ENCODE data around the genes LIG3, FNDC8, SLFN12, SLFN12L, MMP28 and CCL16.

DNA sequence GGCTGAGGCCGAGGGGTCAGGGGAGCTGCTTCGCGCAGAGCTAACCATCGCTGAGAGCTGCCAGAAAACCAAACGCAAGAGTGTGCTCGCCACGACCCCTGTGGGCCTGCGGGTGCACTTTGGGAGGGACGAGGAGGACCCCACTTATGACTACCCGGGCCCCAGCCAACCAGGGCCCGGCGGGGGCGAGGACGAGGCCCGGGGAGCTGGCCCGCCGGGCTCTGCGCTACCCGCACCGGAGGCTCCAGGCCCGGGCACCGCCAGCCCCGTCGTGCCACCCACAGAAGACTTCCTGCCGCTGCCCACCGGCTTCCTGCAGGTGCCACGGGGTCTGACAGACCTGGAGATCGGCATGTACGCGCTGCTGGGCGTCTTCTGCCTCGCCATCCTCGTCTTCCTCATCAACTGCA, 57.9 kb downstream of the TMEM132E start:
- PRO-cap, 6 experiments = no peak in any of the 6 experiments
- RAMPAGE, long total RNA, 2 experiments = no peak in any of the 2 experiments
- RRBS = 20% methylated on average over 6 of the region's 33 CpGs

DNA sequence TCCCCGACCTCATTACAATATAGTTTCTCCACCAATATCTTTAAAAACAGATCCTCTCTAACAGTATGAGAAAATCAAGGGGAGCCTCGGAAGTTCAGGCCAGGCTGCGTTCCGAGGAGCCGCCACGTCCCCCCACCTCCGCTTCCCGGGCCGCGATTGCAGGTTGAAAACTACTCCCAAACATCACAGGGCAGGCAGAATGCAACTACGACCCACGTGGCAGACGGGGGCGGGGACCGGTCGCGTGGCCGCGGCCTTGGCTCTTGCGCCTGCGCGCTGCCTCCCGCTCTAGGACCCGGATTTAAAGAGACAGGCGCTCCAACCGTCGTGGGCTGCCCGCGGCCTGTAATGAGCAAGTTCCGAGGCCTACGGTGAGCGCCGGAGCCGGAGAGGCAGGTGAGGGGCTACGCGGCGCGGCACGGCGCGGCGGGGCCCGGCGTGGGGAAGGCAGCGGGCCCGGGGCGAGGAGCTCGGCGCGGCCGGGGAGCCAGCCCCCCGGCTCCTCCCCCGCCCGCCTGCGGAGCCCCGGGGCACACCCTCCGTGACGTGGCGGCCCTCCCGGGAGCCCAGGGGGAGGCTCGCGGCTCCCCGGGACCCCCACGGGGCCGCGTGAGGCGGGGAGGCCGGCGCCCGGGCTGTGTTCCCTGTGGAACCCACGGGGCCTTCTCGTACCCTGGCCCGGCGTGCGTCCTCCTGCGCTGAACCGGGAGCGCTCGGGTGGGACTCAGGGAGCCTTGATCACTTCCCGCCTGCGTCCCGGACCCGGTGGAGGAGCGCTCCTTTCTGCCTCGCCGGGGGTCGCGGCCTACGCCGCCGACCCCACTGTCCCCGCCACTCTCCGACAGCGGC, at the start of gene LIG3:
Gene LIG3 (plus strand): TSS at position 286 of the 849 bp plus-strand sequence.
- PRO-cap, 6 experiments = peak in 6 of 6 experiments; most common plus-strand start position 304 of the sequence (in 4); most common minus-strand start position 158 of the sequence (in 6)
- RAMPAGE, long total RNA, 2 experiments = start-site peak on the plus strand in 2 of 2 experiments, centred at positions 294 to 321 of the sequence, 121 to 137 reads per replicate
- RRBS = 1% methylated on average over 50 of the region's 94 CpGs

- PRO-cap, 6 experiments = no peak in any of the 6 experiments
- RAMPAGE, long total RNA, 2 experiments = no peak in any of the 2 experiments
- RRBS = no CpG with 5 or more reads among the region's 10 CpGs
Observed at GRCh38 chr17:35011150-35012207, 31.2 kb downstream of the LIG3 start.

DNA sequence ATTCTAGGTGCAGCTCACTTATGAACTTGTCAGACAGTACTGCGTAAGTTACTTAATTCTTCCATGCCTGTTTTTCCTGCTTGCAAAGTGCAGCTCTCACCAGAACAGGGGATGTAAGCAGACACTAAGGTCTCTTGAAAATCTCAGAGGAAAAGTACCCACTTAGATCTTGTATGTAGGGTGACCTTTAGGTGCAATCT, 38.7 kb downstream of the LIG3 start:
- PRO-cap, 6 experiments = no peak in any of the 6 experiments
- RAMPAGE, long total RNA, 2 experiments = no peak in any of the 2 experiments
- RRBS = no CpG with 5 or more reads among the region's 1 CpG

DNA sequence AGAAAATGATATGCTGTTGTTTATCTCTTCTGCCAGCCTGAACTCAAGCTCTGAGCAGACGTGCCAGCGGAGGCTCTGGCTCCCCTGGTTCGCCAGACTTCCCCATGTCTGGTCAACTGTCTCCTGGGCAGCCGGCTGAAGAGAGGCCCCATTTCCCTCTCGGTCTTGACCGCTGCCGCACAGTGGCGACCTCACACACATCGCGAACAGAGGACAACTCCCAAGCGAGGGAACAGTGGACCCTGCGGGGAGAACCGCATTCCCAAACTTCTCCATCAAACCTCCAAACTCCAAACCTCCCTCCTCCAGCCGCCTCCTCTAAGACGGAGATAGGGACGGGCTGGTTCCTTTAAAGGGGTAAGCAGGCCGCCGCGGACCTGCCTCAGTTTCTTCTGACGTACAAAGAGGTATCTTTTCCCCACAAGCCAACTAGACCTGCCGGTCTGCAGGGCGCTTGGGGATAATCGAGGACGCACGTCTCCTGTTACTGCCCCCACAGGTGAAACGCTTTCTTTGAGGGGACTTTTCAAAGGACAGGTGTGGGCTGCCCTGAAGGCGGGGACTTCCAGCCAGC, 24.9 kb upstream of the RFFL start:
- PRO-cap, 6 experiments = peak in 1 of 6 experiments; most common plus-strand start position 198 of the sequence (in 1); most common minus-strand start position 114 of the sequence (in 1)
- RAMPAGE, long total RNA, 2 experiments = no peak in any of the 2 experiments
- RRBS = no CpG with 5 or more reads among the region's 27 CpGs

GRCh38 chr17:35088938-35089607, 25.6 kb upstream of the RFFL start:
- PRO-cap, 6 experiments = peak in 6 of 6 experiments; most common plus-strand start chr17:35089468 (in 4); most common minus-strand start chr17:35089134 (in 6)
- RAMPAGE, long total RNA, 2 experiments = start-site peak on the minus strand in 1 of 2 experiments, at chr17:35089181-35089237 at its widest, 21 reads per replicate
- RRBS = 1% methylated on average over 40 of the region's 81 CpGs

DNA sequence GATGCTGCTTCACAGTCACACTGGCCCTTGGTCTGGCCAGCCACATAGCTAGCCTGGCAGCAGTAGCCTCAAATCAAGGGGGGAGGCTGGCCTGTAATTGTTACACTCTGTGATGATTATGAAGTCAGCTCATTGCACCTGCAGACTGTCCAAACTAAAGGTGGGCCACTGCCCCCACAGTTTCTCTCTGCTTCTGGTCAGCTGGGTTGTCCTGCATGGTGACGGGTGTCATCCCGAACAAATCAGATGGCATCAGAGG, at the start of gene FNDC8:
Gene FNDC8 (plus strand): TSS at position 168 of the 259 bp plus-strand sequence.
- PRO-cap, 6 experiments = no peak in any of the 6 experiments
- RAMPAGE, long total RNA, 2 experiments = no peak in any of the 2 experiments
- RRBS = no CpG with 5 or more reads among the region's 2 CpGs

- PRO-cap, 6 experiments = no peak in any of the 6 experiments
- RAMPAGE, long total RNA, 2 experiments = no peak in any of the 2 experiments
- RRBS = no CpG with 5 or more reads among the region's 14 CpGs
Observed at GRCh38 chr17:35130014-35131202, 9.0 kb downstream of the FNDC8 start.

GRCh38 chr17:35131398-35132095, 10.1 kb downstream of the FNDC8 start:
- PRO-cap, 6 experiments = no peak in any of the 6 experiments
- RAMPAGE, long total RNA, 2 experiments = no peak in any of the 2 experiments
- RRBS = no CpG with 5 or more reads among the region's 9 CpGs

- PRO-cap, 6 experiments = peak in 1 of 6 experiments; most common plus-strand start chr17:35213659 (in 1); most common minus-strand start chr17:35213500 (in 1)
- RAMPAGE, long total RNA, 2 experiments = no peak in any of the 2 experiments
- RRBS = no CpG with 5 or more reads among the region's 5 CpGs
Observed at GRCh38 chr17:35213342-35213956, 19.3 kb upstream of the SLC35G3 start.

DNA sequence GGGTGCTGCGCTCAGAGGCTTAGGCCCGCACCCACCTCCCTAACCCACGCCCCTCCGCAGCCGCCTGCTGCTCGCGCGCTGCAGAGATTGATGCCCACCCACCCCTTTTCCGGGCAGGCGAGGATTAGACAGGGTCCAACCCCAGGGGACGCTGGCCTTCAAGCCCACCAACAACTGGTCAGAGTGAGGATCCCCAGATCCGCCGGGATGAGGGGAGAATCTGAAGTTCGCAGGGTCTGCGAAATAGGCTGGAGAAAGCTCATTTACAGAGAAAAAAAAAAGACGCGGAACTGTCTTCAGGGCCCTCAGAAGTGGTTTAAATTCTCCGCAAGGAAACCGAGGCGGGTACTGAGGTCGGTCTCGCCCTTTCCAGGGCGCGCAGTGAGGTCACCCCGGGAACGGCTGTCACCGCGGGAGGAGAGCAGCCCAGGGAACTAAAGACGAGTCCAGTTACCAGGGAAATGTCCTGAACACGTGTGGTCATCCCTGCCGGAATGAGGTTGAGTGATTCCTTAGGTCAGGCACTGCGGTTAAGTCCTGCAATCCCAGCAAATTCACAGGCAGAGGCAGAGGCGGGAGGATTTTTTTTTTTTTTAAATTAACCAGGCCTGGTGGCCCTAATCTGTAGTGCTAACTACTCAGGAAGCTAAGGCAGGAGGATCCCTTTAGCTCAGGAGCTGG, 27.7 kb downstream of the SLFN11 start:
- PRO-cap, 6 experiments = peak in 4 of 6 experiments; most common plus-strand start position 348 of the sequence (in 1); most common minus-strand start position 313 of the sequence (in 3)
- RAMPAGE, long total RNA, 2 experiments = no peak in any of the 2 experiments
- RRBS = 5% methylated on average over 10 of the region's 33 CpGs

GRCh38 chr17:35374714-35374954, 1.2 kb upstream of the SLFN11 start:
- PRO-cap, 6 experiments = no peak in any of the 6 experiments
- RAMPAGE, long total RNA, 2 experiments = no peak in any of the 2 experiments
- RRBS = no CpG with 5 or more reads among the region's 4 CpGs

DNA sequence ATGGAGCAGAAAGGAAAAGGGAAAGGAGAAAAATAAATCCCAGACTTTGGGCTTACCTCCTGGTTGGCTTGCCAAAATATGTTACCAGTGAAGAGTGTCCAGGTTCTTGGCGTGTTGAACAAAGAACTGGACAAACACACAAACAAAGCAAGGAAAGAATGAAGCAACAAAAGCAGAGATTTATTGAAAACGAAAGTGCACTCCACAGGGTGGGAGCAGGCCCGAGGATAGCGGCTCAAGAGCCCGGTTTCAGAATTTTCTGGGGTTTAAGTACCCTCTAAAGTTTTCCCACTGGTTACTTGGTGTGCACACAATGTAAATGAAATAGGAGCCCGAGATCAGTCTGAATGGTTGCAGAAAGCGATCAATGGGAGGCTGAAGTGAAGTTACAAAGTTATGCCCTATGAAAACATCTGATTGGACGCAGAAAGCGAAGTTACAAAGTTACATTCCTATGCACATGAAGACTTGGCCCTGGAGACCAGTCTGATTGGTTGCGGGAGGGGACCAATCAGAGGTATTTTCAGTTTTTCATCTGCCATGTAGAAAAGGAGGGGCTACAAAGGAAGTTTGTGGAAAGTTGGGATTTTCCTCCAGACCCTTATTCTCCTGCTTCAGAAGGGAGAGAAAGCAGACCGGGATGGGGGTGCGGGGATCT, at the start of gene SLFN12:
Gene SLFN12 (minus strand): TSS at position 369 of the 658 bp plus-strand sequence.
- PRO-cap, 6 experiments = peak in 5 of 6 experiments; most common plus-strand start position 604 of the sequence (in 3); most common minus-strand start position 369 of the sequence (in 4)
- RAMPAGE, long total RNA, 2 experiments = no peak in any of the 2 experiments
- RRBS = no CpG with 5 or more reads among the region's 12 CpGs

DNA sequence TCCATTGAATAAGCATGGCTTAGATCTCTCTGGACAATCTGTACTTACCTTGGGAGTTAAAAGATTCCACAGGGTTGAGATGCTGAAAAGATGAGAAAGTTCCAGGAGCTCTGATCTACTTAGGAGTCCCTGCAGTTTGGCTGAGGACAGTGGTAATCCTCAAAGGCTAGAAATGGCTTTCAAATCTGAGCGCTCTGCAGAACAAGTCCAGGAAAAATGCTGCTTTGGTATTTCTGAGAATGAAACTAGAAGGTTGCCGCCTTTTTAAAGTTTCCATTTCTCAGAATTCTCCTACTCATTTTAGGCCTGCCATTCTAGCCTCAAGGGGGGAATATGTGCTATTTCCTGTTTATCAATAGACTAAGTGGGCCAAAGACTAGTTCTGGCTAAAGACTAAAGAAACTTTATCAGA, at the start of gene SLFN12L:
Gene SLFN12L (minus strand): TSS at position 154 of the 412 bp plus-strand sequence.
- PRO-cap, 6 experiments = peak in 1 of 6 experiments; most common minus-strand start position 203 of the sequence (in 1)
- RAMPAGE, long total RNA, 2 experiments = no peak in any of the 2 experiments
- RRBS = no CpG with 5 or more reads among the region's 2 CpGs

DNA sequence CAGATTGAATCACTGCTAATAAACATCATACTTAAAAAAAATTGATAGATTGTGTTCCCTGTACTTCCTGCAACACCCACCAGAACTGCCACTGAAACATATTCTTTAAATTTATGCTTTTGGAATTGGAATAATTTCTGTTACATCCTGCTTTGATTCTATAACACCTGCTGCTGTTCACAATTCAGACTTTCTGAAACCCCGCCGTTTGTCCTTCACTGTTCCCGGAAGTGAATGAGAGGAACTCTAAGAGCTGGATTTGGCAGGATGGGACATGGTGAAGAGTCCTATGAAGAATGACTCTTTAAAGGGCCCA, 8.9 kb downstream of the AP2B1 start:
- PRO-cap, 6 experiments = peak in 1 of 6 experiments; most common minus-strand start position 220 of the sequence (in 1)
- RAMPAGE, long total RNA, 2 experiments = no peak in any of the 2 experiments
- RRBS = no CpG with 5 or more reads among the region's 3 CpGs

DNA sequence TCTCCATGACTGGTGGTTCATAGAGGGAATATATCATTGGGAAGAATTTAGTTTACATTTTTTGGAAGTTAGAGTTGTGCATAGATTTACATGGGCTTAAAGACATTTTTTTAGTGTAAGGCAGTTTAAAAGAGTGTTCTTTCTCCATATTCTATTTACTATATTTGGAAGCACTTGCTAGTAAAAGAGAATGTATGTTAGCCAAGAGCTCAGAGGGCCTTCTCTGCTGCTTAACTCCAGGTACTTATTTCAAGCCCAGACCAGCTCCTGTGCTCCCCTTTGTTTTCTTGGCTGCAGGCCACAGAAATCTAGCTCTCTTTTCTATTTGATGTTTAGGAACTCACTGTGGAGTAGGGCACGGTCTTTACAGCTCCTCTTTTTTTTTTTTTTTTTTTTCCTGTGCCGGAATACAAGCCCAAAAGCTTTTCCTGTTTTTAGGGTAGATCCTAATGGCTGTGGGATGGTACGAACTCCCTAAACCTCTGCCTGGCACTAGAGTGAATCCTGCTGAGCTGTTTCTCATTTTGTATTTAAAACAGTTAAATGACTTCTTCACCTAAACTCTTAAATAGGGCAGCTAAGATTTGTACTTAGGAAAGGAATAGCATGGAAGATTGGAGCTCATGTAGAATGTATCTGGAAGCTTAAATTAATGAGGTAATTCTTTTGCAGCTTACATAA, 20.4 kb downstream of the AP2B1 start:
- PRO-cap, 6 experiments = no peak in any of the 6 experiments
- RAMPAGE, long total RNA, 2 experiments = no peak in any of the 2 experiments
- RRBS = no CpG with 5 or more reads among the region's 3 CpGs

- PRO-cap, 6 experiments = peak in 2 of 6 experiments; most common plus-strand start chr17:35717364 (in 2); most common minus-strand start chr17:35717203 (in 1)
- RAMPAGE, long total RNA, 2 experiments = start-site peak on the plus strand in 1 of 2 experiments, at chr17:35717295-35717332 at its widest, 36 reads per replicate
- RRBS = no CpG with 5 or more reads among the region's 6 CpGs
Observed at GRCh38 chr17:35716909-35717985, 14.2 kb upstream of the RASL10B start.

DNA sequence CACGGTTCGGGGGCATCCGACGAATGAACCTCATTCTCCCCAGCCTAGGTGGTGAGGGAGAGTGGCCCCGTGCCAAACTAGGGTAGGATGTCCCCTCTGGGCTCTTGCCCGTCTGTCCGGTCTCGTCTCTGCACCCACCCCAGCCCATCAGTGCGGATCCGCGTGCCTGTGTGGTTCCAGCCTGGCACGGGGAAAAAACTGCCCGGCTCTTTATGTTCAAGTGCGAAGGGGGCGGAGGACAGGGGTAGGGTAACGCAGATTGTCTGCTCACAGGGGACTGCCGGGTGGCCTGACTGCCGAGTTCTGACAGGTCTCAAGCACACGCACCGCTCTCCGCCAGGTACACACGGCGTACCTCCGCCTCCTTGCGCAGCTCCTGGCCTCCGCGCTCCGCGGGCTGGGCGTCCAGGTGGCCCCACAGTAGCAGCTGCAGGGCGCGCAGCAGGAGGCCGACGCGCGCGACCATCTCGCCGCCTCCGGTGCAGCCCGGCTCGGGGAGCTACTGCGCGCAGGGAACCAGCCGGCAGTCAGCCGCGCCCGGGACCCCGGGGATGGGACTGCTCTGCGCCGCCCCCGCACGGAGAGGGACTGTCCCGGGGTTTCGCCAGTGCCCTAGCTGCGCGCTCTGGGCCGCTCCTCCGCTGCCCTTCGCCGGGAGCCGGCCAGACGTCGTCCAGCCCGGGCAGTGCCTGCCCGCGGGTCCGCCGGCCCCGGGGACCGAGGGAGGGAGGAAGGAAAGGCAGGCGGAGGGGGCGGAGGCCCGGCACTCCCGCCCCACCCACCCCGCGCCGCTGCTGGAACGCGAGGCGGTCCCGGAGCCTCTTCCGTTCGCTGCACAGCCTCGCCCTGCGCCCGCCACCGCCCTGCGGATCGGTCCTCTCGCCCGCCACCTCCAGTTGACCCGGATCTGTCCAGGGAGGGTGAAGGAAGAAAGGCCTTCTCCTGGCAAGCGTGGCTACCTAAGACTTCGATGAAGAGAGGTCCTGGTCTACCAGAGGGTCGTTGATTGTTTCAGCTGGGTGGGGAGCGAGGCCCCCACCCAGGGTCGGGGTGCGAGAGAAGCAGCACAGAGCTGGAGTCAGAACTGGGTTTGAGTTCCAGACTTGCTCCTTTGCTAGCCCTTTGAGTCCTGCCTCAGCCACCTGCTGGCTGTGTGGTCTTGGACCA, at the start of gene MMP28:
Gene MMP28 (minus strand): TSS at position 730 of the 1,167 bp plus-strand sequence.
- PRO-cap, 6 experiments = peak in 6 of 6 experiments; most common plus-strand start position 827 of the sequence (in 3); most common minus-strand start position 722 of the sequence (in 5)
- RAMPAGE, long total RNA, 2 experiments = no peak in any of the 2 experiments
- RRBS = no CpG with 5 or more reads among the region's 99 CpGs

- PRO-cap, 6 experiments = no peak in any of the 6 experiments
- RAMPAGE, long total RNA, 2 experiments = no peak in any of the 2 experiments
- RRBS = no CpG with 5 or more reads among the region's 8 CpGs
Observed at GRCh38 chr17:35895924-35896260, 15.7 kb upstream of the CCL5 start.

GRCh38 chr17:35981209-35981735, at the start of gene CCL16:
Gene CCL16, minus strand, starts transcription at chr17:35981497.
- PRO-cap, 6 experiments = no peak in any of the 6 experiments
- RAMPAGE, long total RNA, 2 experiments = no peak in any of the 2 experiments
- RRBS = no CpG with 5 or more reads among the region's 14 CpGs

All from heart left ventricle (tissue), 7 donors.